Measurements from ENCODE around the gene MRPS9.

GRCh38 chr2:104434504-104434717 lies 419.5 kb upstream of the POU3F3 start:
- RRBS: no CpG with 5 or more reads among the region's 8 CpGs

DNA sequence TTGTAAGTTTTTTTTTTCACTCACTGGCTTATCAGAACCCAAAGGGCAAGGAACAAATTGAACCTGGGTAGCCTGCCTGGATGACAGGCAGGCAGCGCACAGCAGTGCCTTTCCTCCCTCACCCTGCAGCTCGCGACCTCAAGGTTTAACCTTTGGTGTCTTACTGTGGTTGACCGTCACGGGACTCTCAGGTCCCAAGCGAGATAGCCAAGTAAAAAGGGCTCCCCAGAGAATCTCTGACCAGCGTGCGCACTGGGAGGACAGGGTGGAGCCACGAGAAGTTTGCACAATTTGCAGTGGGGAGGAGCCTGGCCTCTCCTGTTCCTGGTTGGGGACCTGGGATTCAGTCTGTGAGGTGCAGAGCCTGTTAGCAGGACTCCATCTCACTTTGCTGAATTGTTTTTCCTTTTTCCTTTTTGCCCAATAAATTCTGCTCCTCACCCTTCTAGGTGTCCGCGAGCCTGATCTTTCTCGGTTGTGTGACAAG lies 36.0 kb downstream of the POU3F3 start:
- RRBS: no CpG with 5 or more reads among the region's 12 CpGs

GRCh38 chr2:104897864-104898500 lies 44.1 kb downstream of the POU3F3 start:
- RRBS: no CpG with 5 or more reads among the region's 9 CpGs

DNA sequence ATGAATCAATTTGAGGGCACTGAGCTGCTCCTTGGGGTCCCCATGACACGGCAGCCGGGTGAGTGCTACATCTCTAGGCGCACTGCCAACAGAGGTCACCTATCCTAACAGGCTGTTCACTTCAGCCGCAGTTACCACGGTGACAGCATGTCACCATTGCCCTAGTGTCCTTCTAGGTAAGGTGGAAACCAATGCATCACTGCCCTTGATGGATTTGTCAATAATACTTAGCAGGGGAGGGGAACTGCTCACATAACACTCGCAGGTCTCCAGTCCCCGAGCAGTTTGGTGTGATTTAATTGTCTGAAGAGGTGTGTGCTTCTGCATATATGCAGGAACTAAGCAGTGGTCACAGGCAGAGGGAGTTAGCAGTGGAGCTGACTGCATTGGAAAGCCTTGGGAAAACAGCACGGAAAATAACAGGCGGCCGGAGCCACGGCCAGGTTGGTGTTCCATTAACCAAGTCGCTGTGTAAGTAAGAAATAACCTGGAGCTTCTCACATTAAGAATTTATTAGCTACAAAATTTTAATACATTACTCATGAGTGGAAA lies 47.5 kb downstream of the POU3F3 start:
- RRBS: no CpG with 5 or more reads among the region's 12 CpGs

- RRBS: 2% methylated on average over 7 of the region's 43 CpGs
Observed at GRCh38 chr2:105037947-105038724, at the start of gene MRPS9. TSS of gene MRPS9 (plus strand) at chr2:105038069.

DNA sequence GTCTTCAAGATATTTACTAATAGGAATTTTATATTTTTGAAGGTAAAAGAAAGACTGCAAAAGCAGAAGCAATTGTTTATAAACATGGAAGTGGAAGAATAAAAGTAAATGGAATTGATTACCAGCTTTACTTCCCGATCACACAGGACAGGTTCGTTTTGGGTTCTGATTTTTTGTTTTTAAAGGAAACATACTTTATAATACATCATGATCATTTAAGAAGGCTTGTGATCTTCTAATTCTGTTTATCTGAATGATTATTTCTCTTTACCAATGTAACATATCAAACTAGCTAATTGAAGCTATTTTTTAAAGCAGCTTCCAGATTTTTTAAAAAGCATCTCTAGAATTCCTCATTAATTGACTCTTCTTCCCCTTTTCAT lies 55.6 kb downstream of the MRPS9 start:
- RRBS: no CpG with 5 or more reads among the region's 2 CpGs

GRCh38 chr2:105144261-105144782 lies 97.2 kb upstream of the GPR45 start:
- RRBS: 3% methylated on average over 16 of the region's 45 CpGs

GRCh38 chr2:105180516-105181027 lies 61.0 kb upstream of the GPR45 start:
- RRBS: 57% methylated on average over 2 of the region's 11 CpGs

DNA sequence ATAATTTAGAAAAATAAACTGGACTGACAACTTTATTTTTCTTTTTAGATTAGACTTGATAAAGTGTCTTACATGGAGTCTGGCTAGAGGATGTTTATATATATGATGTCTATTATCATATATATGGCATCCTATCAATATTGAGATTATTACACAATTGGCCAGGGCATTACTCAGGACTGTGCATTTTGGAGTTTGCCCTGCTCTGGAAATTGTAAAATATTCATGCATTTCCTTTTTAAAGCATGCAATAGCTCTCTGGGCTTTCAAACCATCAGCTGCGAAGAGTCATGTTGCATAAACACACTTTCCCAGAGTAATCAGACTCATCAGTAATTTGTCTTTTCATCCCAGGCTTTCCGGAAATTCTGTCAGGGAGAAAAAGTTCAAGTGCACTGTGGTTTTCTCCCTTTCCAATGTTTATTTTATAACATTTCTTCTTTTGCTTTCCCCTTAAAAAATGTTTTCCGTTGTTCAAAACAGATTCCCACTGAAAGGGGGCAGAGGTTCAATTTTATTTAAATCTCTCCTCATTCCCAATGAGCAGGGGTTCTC lies 38.8 kb upstream of the FHL2 start:
- RRBS: no CpG with 5 or more reads among the region's 3 CpGs

- RRBS: no CpG with 5 or more reads among the region's 4 CpGs
Observed at GRCh38 chr2:105444187-105444641, 45.4 kb upstream of the FHL2 start.

- RRBS: no CpG with 5 or more reads among the region's 10 CpGs
Observed at GRCh38 chr2:105454560-105455563, 56.0 kb upstream of the FHL2 start.

- RRBS: no CpG with 5 or more reads among the region's 4 CpGs
Observed at GRCh38 chr2:105495033-105495395, 96.2 kb upstream of the FHL2 start.

DNA sequence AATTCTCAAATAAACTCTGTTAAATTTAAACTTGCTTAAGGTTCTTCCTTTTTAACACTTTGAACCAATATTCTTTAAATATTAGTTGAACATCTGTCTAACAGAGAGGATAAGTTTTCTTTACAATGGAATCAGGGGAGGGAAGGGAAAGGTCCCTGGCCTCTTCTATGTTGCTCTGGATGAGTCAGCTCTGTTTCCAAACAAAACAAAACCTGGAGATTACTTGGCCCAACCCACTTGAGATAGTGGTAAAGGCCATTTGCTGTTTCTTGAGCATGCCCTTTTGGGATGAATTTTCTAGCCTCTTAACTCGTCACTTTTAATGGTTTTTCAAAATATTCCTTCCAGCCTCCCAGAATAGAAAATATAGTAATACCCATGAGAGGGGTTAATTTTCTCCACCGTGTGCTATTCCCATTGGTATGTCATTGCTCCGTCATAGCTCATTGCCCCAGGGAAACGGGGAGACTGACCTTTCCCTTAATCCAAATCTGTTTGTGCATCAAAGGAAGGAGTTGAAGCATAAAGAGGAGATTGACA lies 112.2 kb upstream of the FHL2 start:
- RRBS: no CpG with 5 or more reads among the region's 4 CpGs

GRCh38 chr2:105568190-105568762 lies 169.4 kb upstream of the FHL2 start:
- RRBS: no CpG with 5 or more reads among the region's 17 CpGs

GRCh38 chr2:105592182-105592829 lies 152.4 kb upstream of the NCK2 start:
- RRBS: no CpG with 5 or more reads among the region's 6 CpGs

GRCh38 chr2:105745967-105746417 lies 1.3 kb downstream of the NCK2 start:
- RRBS: no CpG with 5 or more reads among the region's 14 CpGs

DNA sequence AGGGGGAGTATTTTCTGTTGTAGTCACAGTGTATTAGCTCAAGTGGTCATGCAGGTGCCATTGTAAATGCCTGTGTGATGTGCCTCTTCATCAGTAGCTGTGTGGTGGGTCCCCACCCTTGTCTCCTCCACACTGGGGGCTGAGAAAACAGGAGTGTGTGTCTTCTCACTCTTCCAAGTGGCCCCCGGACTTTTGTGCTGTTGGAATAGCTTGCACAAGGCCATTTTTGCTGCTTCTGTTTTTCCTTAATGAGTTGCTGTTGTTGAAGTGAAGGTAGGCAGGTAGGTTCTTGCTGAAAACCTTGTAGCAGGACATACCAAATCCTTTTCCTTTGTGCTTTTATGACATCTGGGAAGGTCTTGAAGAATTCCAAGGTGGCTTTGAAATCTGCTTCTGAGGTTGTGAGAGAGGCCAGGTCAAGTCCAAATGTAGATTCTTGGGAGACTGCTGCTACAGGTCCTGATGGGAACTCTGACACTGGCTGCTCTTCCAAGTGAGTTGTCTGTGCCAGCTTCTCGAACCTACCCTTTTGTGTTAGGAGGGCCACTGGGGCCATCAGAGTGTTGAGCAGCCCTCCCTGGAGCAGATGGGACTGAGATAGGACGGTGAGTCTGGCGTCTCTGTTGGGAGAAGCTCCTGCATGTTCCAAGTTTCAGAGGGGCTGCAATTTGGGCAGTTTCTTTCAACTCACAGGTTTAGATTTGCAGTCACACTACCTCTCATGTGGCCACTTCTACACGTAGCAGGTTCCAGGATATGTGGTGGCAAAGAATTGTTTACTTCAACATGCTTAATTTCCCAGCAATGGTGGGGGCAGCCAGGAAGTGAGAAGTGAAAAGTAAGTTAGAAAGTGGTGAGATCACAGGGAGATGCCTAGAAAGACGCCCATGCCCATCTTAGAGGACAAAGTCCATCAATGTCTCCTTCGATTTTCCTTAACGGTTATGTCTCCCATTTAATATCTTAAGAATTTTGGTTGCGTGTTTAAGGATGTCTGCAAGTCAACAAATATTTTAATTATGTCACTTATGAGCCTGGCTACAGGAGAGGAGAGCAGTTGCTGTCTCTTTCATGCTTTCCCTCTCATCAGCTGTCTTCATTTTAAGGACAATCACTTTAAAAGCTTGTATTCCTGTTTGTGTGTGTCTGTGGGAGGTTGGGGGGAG lies 9.1 kb downstream of the NCK2 start:
- RRBS: no CpG with 5 or more reads among the region's 9 CpGs

GRCh38 chr2:105937413-105937700 lies 128.1 kb upstream of the ECRG4 start:
- RRBS: no CpG with 5 or more reads among the region's 4 CpGs

DNA sequence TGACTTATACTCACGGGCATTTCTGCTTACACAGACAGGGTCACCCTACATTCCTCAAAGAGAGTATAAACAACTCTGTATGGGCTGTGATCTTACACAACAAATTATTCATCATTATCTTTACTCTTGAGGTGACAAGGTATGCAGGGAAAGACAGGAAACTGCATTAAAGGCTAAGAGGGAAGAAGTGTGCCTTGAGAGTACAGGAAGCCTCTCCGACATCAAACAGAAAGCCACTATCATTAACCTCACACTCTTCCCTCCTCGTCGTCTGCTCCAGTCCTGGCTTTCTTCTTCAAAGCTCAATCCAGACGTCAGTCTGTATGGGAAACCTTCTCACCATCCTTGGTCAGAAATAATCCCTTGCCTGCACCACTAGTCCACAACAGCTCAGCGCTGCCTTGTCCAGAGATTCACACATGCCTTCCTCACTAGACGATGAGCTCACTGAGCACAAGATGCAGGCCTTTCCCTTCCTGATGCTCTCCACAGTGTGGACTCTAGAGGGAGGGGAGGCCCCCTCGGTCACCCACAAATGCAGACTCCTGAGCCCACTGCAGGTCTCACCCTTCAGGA lies 56.1 kb downstream of the UXS1 start:
- RRBS: no CpG with 5 or more reads among the region's 8 CpGs

GRCh38 chr2:106158623-106159409 lies 35.3 kb downstream of the UXS1 start:
- RRBS: no CpG with 5 or more reads among the region's 20 CpGs

Data from cardiac fibroblast (primary cell).